ENCODE results near the genes LGALS13, ZNF780A and HIPK4.

DNA sequence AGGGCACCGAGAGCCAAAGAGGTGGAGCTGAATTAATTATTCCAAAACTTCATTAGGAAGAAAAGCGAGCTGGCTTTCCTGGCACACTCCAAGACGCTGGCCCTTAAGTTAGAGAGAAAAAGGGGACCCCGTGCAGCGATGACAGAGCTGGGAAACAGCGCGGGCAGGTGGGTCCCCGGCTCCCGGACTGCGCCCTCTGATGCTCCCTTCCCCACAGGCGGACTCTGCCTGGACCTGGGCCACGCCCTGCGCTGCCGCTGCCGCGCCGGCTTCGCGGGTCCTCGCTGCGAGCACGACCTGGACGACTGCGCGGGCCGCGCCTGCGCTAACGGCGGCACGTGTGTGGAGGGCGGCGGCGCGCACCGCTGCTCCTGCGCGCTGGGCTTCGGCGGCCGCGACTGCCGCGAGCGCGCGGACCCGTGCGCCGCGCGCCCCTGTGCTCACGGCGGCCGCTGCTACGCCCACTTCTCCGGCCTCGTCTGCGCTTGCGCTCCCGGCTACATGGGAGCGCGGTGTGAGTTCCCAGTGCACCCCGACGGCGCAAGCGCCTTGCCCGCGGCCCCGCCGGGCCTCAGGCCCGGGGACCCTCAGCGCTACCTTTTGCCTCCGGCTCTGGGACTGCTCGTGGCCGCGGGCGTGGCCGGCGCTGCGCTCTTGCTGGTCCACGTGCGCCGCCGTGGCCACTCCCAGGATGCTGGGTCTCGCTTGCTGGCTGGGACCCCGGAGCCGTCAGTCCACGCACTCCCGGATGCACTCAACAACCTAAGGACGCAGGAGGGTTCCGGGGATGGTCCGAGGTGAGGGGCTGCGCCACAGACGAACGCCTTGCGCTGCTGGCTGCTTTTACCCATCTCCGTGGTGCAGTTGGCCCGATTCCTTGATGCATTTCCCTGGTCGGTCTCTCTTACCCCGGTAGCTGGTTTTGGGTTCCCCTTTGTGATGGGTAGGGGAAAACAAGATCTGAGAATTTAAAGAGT, 7.8 kb upstream of the SELENOV start:
- PRO-cap: no peak

- PRO-cap: no peak
Observed at GRCh38 chr19:39602299-39602605, at the start of gene LGALS13. Gene LGALS13 (plus strand): TSS chr19:39602524.

- PRO-cap: no peak
Observed at GRCh38 chr19:39877333-39878033, 31.3 kb upstream of the FBL start.

DNA sequence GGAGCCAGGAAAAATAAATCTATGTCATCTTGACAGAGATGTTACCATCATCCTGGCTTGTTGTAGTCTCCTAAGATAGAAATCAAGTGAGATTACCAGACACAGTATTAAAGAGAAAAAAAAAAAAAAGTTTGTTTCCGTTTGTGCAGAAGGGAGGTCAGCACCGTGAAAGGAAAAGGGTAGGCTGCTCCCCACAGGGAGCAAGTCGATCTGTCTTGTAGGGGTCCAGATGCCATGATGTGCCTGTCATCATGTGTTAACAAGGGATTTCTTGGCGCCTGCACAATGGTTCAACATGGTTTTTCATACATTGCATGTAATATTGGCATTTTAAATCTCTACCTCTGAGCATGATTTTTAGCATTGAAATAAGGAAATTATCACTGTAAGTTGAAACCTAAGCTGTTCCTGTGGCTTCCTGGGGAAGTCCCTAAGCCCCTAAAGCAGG, 29.4 kb upstream of the PSMC4 start:
- PRO-cap: no peak

- PRO-cap: no peak
Observed at GRCh38 chr19:39958926-39959568, 11.9 kb upstream of the PSMC4 start.

GRCh38 chr19:40089910-40091271, at the start of gene ZNF780A:
Gene ZNF780A (minus strand): TSS chr19:40090943.
- PRO-cap: unidirectional peak, plus-strand start at chr19:40090384; bidirectional peak, plus-strand start at chr19:40090990, minus-strand start at chr19:40090938

DNA sequence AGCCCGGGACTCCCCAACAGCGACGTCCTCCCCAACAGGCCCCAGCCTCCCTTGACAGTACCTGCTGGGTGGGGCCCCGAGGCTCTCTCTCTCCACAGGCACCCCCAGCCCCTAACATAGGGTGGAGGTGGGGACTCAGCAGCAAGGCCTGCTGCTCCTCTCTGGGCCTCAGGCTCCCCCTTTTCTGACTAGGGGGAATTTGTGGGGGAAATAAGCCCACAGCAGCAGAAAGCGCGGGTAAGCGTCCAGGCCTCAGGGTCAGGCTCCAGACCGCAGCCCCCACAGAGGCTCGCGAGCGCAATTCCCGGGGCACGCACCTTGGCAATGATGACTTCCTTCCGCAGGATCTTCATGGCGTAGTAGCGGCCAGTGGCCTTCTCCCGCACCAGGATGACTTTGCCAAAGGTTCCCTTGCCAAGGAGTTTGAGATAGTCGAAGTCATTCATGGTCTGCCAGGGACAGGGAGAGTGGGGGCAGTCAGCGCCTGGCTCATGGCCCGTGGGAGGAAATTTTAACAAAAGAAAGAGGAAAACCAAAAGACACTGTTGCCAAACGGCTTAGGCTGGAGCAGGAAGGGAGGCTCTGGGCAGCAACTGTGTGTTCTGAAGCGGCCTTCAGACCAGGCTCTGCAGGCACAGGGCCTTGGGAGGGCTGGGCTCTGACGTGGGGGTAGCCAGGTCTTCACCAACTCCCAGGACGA, 15.3 kb upstream of the CCNP start:
- PRO-cap: no peak

DNA sequence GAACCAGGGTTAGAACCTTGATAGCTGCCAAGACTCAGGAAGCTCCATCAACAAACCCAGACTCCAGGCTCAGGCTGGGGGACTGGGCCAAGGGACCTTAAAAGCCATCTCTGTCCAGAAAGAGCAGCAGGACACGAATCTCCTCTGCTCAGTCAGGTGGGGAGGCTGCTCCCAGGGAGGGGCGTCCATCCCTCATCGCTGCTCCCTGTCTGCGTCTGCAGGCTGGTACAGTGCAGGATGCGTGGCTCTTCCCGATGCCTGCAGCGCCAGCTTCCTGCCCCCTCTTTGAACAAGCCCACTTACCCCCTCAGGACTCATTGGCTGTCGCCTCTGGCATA, 21.6 kb downstream of the AKT2 start:
- PRO-cap: no peak

GRCh38 chr19:40278930-40279798, 6.0 kb downstream of the AKT2 start:
- PRO-cap: bidirectional peak, plus-strand start at chr19:40279508, minus-strand start at chr19:40279274

GRCh38 chr19:40349065-40349701, 688 bp downstream of the PLD3 start:
- PRO-cap: unidirectional peak, minus-strand start at chr19:40349246

DNA sequence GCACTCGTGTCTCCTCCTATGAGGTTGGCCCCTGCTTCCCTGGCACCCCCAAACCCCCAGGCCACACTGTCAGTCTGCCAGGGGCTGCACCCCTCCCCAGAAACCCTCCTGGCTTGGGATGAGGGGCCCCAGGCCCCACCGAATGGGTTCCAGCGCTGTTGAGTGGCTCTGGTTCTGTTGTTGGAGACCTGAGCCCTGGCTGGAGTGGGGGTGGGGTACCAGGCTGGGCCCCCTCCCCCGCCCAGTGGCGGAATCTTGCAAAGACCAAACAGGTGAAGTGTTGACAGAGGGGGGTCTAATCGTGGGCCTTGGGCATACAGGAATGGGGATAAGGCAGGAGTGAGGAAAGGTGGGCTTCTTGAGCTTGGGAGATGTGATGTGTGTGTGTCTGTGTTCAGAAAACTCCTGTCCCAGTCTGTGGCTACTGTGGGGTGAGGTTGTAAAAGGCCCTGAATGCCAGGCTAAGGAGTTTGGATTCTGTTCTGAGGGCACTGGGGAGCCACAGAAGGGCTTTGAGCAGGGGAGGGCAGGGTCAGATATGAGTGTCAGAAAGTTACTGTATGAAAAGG, at the start of gene HIPK4:
TSS of gene HIPK4 (minus strand) at position 164 of the 569 bp plus-strand sequence.
- PRO-cap: no peak

- PRO-cap: no peak
Observed at GRCh38 chr19:40421927-40422759, 3.6 kb downstream of the SERTAD1 start.

- PRO-cap: no peak
Observed at GRCh38 chr19:40422760-40423236, 3.0 kb downstream of the SERTAD1 start.

DNA sequence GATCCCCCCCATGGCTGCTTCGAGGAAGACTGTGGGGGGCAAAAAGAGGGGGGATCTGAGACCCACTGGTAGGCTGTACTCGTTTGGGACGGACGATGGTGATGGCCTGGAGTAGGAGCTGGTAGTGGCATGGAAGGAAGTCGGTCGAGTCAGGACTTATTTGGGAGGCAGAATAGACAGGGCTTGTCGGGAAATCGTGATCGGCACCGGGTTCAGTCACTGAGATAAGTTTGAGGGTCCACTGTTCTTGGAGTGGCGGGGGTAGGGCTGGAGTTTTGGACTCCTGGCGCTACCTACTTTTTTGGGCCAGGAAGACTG, 869 bp downstream of the SERTAD1 start:
- PRO-cap: no peak

DNA sequence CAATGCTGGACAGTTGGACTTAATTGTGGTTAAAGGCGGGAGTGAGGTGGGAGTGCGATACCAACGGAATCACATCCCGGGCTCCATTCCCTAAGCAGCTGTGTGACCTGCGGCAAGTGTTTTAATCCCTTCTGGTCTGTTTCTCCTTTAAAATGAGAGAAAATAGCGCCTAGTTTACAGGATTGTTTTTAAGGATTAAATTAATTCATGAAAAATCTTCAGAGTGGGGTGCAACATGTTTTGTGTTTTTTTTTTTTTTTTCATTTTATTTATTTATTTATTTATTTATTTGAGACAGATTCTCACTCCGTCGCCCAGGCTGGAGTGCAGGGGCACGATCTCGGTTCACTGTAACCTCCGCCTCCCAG, 687 bp upstream of the SERTAD1 start:
- PRO-cap: no peak

DNA sequence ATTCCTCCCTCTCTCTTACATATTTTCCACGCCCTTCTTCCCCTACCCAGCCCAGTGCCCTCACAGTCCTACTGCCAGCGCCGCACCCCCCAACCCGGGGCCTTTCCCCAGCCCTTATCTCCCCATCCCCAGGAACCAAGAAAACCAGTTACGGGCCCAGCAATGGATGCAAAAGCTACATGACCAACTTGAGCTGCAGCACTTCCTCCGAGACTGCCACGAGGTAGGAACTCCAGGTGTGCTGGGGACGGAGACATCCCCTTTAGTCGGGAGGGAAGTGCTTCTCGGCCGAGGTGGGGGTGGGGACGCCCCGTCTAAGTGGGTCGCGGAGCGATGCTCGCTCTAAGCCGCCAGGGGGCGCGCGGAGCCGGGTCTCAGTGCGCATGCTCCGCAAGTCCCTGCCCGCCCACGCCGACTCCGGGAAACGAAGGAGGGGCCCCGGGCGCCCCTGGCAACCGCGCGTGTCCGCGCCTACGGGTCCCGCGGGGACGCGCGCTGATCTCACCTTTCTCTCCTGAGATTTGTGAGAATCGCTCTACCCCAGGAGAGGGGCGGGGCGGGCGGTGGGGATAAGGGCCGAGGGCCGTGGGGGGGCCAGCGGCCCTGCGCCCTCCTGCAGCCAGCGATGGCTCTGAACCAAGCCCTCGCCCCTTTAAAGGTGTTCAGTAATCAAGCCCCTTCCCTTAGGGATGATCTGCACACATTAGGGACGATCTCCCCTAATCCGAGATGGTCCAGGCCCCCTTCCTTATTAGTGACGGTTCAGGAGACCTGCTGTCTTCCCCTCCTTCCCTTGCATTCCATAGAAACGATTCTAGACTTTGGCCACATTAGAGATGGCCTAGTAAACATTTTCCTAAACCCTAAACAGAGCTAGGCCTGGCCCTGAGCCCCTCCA, 47.5 kb upstream of the SHKBP1 start:
- PRO-cap: no peak

DNA sequence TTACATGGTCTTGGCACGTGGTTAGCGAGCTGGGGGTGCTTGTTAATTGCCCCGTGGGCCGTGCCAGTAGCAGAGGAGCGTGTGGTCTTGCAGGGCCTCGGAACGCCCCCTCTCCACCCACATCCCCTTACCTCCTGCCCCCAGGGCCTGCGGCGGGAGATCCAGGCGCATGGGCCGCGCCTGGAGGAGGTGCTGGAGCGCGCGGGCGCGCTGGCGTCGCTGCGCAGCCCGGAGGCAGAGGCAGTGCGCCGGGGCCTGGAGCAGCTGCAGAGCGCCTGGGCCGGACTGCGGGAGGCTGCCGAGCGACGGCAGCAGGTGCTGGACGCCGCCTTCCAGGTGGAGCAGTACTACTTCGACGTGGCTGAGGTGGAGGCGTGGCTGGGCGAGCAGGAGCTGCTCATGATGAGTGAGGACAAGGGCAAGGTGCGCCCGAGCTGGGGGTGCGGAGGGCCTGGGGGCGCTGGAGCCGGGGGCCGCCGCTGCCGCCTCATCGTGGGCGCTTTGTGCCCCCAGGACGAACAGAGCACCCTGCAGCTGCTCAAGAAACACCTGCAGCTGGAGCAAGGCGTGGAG, 22.6 kb upstream of the SHKBP1 start:
- PRO-cap: no peak

GRCh38 chr19:40591194-40592119, 9.7 kb upstream of the LTBP4 start:
- PRO-cap: no peak

DNA sequence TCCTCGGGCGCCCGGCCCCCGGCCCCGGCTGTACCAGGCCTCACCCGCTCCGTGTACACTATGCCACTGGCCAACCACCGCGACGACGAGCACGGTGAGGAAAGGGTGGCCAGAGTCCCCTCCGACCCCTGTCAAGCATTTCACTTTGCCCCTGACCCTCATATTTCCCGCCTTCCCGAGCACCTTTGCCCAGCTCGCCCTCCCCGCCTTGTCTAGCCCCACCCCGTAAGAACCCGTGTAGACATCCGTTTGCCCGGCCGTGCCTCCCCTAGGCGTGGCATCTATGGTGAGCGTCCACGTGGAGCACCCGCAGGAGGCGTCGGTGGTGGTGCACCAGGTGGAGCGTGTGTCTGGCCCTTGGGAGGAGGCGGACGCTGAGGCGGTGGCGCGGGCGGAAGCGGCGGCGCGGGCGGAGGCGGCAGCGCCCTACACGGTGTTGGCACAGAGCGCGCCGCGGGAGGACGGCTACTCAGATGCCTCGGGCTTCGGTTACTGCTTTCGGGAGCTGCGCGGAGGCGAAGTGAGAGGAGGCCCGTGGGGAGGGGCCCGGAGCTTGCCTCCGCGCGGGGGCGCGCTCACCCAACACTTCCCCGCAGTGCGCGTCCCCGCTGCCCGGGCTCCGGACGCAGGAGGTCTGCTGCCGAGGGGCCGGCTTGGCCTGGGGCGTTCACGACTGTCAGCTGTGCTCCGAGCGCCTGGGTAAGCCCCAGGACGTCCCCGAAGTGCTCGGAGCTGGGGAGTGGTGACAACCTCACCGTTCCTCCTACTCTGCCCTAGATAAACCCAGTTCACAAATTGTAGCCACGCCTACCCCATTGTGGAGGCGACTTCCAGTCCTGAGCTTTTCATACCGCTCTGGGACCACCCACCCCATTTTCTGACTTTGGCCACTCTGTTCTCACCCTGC, 4.2 kb downstream of the LTBP4 start:
- PRO-cap: bidirectional peak, plus-strand start at position 442 of the sequence, minus-strand start at position 350 of the sequence; bidirectional peak, plus-strand start at position 595 of the sequence, minus-strand start at position 494 of the sequence; bidirectional peak, plus-strand start at position 804 of the sequence, minus-strand start at position 724 of the sequence

- PRO-cap: no peak
Observed at GRCh38 chr19:40618955-40619660, 17.9 kb downstream of the LTBP4 start.